Bronchus (tissue), 1 donor: ENCODE measurements around a stretch of chr2.

- PRO-cap = no peak
These were observed 1.1 kb downstream of the CNNM4 start for GRCh38 chr2:96761656-96762332.

DNA sequence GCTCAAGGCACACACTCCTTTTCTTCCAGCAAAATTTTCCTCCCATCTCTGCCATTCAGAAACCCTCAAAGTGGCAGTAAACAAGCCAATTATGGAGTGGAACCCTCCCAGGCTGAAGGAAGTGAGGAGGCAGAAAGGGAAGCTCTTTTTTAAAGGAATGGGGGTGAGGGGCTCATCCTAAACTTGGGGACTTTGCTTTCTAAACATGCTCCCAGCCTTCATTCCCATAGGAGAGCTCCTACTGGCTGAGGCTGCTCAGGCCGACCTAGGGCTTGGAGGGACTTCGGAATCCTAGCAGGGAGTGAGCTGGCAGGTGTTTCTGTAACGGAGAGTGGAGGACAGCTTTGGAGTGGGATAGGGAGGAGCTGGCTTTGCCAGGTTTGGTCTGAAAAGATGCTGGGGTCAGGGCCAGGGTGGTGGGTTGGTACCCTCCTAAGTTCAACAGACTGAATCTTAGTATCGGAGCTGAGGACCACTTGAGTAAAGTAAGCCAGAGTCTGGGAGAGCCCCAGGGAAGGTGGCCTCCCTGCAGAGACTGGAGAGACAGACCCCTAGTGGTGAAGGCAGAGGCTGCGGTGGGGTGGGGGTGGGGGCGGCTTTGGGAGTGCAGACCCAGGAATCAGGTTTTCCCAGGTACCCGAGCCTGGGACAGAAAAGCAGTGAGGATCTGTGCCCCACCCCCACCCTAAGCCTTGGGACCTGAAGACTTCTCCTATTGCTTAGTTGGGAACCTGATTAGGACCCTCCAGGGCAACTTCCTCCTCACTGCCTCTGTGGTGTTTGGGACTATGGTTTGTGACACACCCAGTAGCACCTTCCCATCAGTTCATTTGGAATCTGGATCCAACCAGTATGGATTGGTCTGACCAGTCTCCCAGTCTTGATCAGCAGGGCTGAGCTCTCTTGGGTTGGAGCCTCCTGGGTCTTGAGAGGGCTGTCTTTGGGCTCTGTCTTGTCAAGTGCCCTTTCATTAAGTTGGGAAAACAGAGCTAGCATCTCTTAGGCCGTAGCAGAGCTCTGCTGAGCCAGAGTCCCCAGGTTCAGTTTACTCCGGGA lies 2.9 kb downstream of the CNNM4 start:
- PRO-cap = no peak

DNA sequence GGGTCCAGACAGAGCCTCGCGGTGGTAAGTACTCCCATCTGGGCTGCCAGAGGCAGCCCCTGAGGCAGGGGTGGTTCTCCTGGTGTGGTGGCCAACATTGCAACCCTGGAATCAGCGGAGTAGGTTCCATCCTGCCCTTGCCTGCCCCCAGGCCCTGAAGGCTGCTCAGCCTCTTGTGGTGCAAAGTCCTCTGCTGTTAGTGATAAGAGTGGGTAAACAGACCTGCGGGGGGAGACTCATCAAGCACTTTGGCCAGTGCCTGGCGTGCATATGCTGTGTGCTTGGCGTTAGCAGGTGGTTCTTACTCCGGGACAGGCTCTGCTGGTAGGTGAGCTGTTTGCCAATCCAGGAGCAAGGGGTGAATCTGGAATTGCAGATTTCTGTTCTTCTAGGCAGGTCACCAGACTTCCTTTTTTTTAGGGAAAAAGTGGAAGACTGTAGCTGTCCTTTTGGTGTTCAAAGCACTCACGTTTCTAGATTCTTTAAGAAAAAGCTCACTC lies 3.2 kb downstream of the CNNM3 start:
- PRO-cap = no peak

DNA sequence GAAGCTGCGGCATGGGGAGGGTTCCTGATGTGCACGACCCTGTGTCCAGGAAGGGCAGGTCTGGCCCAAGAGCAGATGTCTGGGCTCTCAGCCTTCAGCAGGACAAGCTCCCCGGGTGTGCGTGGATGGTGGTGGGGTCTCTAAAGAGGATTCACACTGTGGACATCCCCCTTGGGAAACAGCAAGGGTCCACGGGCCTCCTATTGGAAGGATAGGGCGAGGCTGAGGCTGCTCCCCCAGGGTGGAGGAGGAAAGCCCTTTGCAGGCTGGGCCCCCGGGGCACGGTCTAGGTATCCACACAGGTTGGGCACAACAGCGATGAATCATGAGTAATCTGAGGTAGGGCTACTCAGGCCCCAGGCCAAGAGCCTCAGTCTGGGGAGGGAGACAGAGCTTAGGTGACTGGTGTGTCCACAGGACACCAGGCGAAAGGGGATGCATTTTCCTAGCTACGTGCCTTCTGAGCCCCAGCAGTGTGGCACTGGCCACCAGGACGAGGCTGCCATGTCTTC lies 14.4 kb upstream of the SEMA4C start:
- PRO-cap = no peak

- PRO-cap = bidirectional peak, plus-strand start at chr2:96913652, minus-strand start at chr2:96913631
These were observed 43.5 kb upstream of the SEMA4C start for GRCh38 chr2:96913247-96913823.

- PRO-cap = no peak
These were observed 46.4 kb upstream of the SEMA4C start for GRCh38 chr2:96916103-96916797.

DNA sequence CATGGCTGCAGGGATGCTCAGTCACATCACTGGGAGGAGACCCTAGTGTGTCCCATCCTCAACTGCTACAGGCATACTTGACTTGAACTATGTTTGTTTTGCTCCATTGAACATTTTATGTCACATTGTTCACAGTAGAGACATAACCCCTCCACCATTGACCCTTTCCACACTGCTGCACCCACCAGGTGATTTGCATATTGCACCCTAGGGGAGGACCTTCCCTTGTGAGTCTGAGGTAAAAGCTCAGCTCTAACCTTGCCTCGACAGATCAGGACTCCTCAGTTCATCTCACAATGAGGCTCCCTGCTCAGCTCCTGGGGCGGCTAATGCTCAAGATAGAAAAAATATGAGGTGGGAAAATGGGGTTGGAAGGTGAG lies 44.7 kb downstream of the FAHD2B start:
- PRO-cap = no peak

- PRO-cap = no peak
These were observed 104.1 kb downstream of the ANKRD36 start for GRCh38 chr2:97216869-97217657.

GRCh38 chr2:97539946-97540756 lies 49.5 kb downstream of the ANKRD36B start:
- PRO-cap = no peak

DNA sequence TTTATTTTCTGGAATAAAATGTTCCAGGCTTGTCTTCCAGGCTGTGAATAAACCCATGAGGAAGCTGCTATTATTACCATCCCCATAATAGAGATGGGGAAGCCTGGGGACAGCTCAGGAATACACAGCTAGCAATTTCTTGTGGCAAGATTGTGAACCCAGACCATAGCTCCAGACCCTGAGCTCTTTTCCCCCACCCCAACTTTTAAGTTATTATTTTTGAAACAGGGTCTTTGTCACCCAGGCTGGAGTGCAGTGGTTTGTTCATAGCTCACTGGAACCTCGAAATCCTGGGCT lies 6.0 kb downstream of the COX5B start:
- PRO-cap = no peak

- PRO-cap = bidirectional peak, plus-strand start at chr2:97664294, minus-strand start at chr2:97664014
These were observed 570 bp upstream of the ACTR1B start for GRCh38 chr2:97664172-97665056.

GRCh38 chr2:97754735-97755199 lies 41.4 kb downstream of the ZAP70 start:
- PRO-cap = no peak

DNA sequence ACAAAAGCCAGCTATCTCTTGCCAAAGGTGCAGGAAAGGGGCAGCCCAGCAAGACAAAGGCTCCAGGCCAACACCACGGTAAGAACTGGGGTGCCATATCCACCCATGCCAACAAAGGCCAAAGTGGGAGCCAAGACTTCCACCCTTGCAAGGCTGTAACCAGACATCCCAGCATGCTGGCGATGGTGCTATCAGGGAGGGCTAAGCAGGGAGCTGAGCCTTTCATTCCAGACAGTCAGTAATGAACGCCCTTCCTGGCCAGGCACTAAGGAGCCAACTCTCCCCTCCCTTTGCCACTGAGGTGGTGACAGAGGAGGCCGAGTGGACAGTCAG lies 68.4 kb downstream of the ZAP70 start:
- PRO-cap = no peak

GRCh38 chr2:97786906-97787822 lies 73.8 kb downstream of the ZAP70 start:
- PRO-cap = no peak

GRCh38 chr2:97815140-97815497 lies 101.7 kb downstream of the ZAP70 start:
- PRO-cap = no peak

- PRO-cap = no peak
These were observed 21.6 kb upstream of the TMEM131 start for GRCh38 chr2:98017380-98017792.

DNA sequence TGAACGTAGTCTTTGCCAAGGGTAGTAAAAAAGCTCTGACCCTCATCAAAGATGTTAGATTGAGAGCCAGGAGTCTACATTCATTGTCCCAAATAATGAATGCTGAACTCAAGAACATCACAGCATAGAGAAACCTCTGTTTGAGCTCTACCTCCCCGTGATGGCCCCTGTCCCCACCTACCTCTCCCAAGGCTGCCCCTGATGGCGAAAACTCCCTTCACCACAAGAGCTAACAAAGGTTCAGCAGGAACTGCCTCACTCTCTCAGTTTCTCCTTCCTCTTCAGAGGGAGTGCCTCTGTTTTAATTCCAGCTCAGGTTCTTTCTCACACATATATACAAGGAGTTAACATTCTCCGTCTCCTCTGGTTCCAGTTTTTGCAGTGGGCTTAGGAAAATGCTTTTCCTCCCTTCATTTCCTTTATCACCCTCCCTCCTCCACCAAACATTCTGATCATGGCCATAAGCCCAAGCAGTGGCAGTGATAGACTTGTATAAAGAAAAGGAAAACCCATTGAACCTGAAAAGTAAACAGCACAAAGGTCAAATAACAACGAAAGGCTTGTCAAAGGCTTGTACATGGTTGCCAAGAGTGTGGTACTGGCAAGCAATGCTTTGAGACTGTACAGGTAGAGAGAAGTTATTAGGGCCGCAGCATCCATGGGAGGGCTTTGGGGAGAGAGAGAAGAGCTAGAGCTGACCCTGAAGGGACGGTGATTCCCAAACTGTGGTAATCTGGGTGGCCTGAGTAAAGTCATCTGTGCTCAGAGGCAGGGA lies 2.3 kb upstream of the VWA3B start:
- PRO-cap = no peak

DNA sequence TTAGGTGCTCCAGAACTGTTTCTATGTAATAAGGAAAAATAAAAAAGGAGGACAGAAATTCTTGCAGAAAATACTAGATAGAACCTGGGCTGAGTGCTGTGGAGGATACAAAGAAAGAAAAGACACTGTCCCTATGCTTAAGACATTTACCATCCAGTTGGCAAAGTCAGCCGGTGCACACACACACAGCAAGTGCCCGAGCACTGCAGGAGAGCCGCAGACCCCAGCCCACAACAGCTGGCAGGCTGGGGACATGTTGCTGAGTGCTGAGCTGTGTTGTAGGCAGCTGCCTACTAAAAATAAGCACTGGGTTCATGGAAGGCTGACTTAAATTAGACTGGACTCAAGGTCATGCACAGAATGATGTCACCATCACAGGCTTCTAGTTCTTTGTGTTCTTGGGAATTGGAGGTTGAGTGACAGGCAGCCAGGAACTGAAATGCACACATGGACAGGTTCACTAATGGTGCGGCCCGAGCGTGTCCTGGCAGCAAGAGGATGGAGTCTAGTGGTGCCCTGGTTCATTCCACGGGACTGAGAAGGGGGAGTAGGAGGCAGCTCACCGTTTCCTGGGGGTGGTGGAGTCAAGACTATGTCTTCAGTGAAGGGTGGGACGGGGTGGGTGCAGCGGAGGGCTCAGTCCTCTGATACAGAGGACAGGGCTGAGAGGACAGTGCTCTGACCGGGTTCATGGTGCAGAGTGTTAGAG lies 71.3 kb downstream of the VWA3B start:
- PRO-cap = no peak

DNA sequence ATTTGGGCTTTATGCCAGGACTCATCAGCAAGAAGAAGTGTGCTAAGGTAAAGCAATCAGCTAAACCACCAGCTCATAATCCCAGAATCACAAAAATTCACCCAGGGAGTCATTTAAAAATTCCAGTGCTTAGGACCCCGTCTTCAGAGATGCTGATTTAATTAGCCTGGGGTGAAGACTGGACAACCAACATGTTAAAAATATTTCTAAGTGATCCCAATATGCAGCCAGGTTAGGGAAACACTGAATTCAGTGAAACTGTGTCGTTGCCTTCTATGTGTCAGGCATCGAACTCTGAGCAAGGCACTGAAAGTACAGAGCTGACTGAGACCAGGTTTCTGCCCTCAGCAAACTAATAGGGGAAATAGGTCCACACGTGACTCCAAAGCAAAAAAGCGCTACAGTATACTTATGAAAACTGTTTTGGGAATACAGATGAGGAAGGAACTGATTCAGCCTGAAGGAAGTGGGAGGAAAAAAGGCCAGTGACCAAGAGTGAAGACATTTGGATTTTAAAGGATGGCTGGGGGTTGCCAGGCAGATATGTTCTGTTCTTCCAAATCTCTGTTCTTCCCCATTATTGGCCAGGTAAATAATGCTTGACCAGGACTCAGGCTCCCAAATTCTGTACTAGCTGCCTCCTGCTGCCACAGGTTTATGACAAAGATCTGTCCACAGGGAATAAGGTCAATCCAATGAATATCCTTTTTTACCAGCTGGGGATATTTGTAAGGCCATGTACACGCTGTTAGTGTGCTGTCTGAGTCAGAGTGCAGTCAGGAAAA lies 24.7 kb upstream of the INPP4A start:
- PRO-cap = no peak

DNA sequence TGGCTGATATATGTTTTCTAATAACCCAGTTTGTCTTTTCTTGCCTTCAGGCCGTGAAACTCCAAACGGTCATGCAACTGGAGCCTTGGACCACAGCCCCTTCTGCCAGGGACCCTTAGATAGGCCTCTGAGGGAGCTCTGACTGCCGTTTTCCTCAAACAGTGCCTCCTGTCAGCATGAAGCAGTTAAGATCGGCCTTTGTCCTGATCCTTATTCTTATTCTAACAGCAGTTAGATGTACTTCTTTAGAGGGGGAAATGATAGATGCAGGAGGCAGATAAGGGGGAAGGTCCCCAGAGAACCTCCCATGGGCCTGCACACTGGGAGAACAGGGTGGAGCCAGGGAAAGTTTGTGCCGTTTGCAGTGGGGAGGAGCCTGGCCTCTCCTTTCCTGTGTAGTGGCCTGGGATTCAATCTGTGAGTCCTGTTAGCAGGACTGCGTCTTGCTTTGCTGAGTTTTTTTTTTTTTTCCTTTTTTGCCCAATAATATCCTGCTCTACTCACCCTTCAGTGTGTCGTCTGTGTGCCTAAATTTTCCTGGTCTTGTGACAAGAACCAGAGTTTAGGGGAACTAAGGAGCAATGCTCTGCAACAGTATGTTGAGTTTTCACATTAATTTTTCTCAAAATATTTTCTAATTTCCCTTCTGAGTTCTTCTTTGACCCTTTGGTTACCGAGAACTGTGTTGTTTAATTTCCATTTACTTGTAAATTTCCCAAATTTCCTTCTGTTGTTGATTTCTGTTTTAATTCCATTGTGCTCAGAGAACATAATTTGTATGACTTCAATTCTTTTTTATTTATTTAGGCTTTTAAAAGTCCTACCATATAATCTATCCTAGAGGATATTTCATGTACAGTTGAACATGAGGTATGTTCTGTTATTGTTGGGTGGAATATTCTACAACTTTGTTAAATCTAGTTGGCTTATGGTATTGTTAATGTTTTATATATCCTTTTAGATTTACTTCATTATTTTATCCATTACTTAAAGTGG lies 7.7 kb upstream of the INPP4A start:
- PRO-cap = no peak